Fibroblast of villous mesenchyme (primary cell): ENCODE data around the gene CMPK2.

GRCh38 chr2:2743305-2743664 is 412.2 kb upstream of the MYT1L start:
- CAGE, long polyA plus RNA: no peak

DNA sequence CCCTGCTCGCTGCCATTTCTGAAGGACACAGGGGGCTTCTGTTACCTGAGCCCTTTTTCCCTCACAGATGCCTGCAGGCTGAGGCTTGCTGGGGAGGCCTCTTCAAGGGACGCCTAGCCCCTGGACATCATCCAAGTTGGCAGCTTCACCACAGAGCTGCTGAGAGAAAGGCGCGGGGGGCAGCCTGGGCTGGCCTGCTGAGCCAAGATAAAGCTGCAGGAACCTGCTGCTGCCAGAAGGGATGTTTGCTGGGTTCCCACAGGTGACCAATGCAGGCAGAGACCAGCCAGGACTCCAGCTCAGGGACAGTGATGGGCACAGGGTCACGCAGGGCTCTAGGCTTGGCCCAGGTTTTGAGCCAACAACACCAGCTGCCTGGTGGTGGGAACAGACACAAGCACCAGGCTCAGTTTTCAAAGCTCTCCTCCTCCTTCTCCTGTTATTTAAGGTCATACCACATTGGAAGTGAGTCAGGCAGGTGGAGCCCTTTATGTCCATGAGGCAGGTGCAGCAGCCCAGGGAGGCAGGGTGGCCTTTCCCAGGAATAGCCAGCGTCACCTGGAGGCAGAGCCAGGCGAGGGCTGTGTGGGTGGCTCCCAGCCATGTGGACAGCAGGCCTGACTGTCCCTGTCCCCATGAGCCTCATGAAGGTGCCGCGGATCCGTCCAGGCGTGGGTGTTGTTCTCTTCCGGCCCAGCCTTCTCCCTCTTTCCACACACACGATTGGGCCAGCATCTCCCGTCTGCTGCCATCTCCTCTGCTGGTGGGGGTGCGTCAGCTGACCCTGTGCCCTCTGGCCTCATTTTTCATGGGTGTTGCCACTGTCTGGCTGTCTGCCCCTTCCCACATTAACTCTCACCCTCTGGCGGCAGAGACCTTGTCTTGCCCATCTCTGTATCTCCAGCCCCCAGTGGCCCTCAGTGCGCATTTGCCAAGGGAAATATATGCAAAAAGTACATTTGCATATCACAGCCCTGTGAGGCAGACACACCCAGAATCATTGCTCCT is 515.6 kb upstream of the MYT1L start:
- CAGE, long polyA plus RNA: no peak

GRCh38 chr2:3584988-3586220 is 9.5 kb upstream of the COLEC11 start:
- CAGE, long polyA plus RNA: no peak

DNA sequence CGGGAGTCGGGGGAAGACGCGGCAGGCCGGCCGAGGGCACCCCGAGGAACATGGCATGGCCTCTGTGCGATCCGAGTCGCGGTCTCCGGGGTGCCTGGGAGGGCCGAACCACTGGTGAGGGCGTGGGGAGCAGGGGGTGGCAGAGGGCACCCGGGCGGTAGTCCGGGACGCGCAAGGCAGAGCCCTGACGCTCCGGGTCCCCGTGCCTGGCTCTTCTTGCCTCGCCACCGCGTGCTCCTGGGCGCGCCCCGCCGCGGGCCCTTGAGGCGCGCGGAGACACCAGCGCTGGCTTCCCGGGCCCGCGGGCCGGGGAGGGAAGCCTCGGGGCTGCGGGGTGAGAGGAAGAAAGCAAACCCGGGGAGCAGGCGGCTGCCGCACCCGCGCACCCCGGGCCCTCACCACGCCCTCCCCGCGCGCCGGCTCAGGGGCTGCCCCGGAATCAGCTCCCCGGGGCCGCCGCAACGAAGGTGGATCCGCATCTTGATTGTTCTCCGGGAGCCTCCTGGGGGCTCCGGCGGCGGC is 4.3 kb downstream of the SOX11 start:
- CAGE, long polyA plus RNA: no peak

- CAGE, long polyA plus RNA: no peak
Observed at GRCh38 chr2:5926973-5927212, 234.7 kb downstream of the SOX11 start.

GRCh38 chr2:6202317-6202721 is 510.1 kb downstream of the SOX11 start:
- CAGE, long polyA plus RNA: no peak

DNA sequence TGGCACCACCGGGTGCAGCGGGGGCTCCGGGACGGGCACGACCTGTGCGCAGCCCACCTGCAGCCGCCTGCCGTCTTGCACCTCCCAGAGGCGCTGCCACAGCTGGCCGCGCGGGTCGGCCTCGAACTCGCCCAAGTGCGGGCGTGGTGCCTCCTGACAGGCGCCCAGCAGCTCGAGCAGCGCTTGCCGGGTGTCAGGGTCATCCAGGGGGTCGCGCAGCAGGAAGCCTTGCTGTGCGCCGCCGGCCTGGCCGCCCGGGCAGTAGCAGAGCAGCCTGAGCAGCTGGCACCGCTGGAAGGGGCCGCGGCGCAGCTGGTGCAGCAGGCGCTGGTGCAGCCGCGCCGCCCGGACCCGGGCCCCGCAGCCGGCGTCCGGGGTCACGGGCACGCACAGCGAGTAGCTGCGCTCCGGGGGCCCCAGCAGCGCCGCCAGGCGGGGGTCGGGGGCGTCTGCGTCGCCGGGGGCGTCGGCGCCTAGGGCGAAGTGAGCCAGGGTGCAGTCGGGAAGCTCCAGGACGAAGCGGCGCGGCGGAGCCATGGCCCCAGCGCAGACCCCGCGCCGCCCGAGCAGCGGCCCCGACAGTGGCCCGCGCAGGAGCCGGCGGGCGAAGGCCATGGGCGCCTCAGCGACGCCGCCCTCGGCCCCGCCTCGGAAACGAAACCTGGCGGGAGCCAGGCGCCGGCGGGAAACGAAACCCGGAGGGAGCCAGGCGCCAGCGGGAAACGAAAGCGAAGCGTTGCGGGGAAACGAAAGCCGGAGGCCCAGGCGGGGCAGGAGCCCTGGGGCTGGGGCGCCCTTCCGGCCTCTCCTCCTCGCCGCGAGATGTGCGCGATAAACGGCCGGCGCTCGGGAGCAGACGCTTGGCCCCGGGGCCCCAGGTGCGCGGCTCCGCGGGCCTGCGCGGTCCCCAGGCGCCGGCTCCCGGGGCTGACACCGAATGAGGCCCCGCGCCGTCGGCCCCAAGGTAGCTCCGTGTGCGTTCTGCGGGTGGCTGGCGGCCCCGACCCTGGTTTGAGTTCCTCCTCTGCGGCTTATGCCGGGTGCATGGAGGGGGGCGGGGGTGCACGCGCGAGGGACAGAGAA is at the start of gene CMPK2:
TSS of gene CMPK2 (minus strand) at position 826 of the 1,083 bp plus-strand sequence.
- CAGE, long polyA plus RNA: no peak

GRCh38 chr2:7020327-7020811 is 103.2 kb downstream of the RNF144A start:
- CAGE, long polyA plus RNA: no peak

GRCh38 chr2:7879167-7879621 is 802.7 kb upstream of the ID2 start:
- CAGE, long polyA plus RNA: no peak

DNA sequence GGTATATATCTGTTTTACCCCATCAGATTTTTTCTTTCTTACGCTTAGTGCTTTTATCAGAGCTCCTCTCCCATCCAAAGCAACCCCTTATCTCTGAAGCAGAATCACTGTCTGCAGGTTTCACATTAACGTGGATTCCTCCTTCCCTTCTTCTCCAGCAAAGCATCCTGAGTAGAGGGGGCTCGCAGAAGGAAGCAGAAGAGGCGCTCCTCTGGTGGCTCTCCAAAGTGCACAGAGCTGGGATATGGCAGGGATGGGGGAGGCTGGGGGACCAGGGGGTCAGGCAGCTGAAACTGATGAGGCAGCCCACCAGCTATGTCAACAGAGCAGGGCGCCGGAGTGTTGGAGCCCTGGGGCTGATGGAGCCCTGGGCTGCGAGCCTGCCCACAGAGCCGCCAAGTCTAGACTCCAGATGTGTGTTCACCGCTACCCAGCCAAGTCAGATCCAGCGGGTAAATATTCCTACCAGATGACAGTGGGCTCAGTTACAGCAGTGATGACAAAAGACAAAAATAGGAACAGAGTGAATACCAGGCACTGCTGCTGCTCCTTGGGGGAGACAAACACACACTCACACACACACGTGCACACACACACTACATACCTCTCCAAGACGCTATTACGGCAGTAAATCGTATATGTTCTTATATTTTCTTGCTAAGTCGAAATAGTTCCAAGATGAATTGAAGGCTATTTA is 678.3 kb upstream of the ID2 start:
- CAGE, long polyA plus RNA: no peak

- CAGE, long polyA plus RNA: no peak
Observed at GRCh38 chr2:8123087-8123603, 558.7 kb upstream of the ID2 start.

DNA sequence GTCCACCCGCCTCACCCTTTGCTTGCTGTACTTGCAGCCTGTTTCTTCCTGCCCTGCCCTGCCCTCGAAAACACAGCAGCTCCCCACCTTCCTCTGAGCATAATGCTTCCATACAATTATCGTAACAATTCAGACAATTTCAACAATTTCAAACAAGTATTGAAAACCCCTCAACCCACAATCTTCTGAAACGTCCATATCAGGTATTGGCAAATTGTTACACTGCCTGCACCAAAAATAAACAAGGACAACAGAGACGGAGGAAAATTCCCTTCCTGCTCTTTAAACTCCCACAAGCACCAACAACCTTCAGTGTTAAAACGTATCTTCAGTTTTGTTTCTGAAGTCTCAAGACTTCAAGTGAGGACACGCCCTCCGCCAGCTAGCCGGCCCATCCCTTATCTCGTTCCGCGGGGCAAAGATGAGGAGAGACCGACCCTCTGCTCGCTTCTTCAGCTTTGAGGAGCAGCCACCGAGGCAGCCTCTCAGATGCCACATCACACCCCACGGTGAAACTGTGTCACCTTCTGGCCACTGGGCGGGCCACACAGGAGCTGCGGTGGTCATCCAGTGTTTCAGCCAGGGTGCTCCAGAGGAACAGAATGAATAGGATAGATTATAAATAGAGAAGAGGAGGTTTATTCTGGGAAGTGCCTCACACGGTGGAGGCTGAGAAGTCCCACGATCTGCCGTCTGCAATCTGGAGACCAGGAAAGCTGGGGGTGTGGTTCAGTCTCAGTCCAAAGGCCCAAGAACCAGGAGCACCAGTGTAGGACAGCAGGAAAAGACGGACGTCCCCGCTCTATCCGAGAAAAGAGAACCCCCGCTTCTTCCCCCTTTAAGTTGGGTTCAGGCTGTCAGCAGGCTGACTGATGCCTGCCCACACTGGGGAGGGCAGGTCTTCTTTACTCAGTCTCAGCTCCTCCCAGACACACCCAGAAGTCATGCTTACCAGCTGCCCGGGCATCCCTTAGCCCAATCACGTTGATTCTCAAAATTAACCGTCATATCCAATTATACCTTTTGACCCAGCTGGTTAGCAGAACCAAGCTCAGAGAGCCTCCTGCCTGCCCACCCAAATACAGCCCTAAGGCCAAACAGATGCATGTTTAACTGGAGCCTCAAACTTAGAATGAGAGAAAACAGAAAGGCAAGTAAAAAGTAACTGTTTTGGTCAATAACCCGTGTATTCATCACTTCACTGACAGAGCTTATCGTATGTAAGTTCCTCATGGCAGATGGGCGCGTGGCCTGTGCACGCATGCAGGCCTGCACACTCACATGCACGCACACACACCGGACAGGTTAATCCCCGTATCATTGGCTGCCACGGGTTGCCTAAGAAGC is 399.7 kb upstream of the ID2 start:
- CAGE, long polyA plus RNA: no peak

DNA sequence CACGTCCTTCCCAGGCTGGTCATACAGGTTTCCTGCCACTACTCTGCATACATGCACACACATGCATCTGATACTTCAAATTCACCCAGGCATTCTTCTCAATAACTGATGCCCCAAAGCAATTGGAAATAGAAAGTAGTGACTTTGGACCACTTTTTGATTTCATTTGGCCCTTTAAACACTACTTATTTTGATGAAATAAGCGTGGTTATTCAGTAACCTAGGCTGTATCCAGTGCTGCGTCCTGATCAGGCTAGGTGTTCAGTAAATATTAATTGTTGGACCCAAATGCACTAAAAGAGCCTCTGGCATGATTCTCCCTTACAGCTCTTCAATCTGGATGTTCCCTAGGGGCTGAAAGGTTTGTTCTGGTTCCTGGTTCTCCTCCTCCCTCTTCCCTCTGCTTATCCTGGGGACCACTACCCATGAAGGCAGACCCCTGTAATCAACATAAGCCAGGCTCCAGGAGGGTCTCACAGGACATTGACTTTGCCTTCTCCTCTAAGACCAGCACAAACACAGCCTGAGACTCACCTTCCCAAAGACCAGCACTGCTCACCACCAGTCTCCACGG is 222.7 kb upstream of the ID2 start:
- CAGE, long polyA plus RNA: no peak

DNA sequence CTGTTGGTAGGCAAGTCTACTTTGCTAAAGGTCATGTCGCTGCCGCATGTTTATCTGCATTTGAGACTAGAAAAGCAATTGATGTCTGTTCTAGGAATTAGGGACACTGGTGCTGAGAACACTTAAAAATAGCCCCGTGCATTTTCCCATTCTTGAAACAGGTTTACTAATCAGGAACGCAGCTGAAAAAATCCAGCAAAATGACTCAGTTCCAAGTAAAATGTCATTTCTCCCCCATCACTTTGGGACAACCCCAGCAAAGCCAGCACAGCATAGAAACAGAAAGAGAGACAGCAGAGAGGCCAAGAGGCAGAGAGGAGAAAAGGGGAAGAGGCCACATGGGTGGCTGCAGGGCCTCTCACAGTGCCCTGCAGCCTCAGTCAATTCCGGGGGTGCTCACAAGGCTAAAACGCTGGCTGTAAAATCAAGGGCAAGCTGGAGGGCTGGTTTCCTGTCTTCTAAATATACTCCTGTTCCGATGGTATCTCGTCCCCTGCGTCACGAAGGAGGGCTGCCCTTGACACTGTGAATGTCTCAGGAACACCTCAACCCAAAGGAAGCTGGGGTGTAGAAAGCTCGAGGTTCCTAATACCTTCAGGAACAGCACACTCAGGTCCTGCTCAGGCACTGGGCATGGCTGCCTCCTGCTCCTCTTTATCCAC is 166.6 kb upstream of the ID2 start:
- CAGE, long polyA plus RNA: no peak

- CAGE, long polyA plus RNA: no peak
Observed at GRCh38 chr2:8574233-8575041, 107.4 kb upstream of the ID2 start.

- CAGE, long polyA plus RNA: no peak
Observed at GRCh38 chr2:8583484-8584162, 98.2 kb upstream of the ID2 start.

- CAGE, long polyA plus RNA: no peak
Observed at GRCh38 chr2:8607328-8607898, 74.4 kb upstream of the ID2 start.

- CAGE, long polyA plus RNA: no peak
Observed at GRCh38 chr2:8659965-8660748, 21.7 kb upstream of the ID2 start.

GRCh38 chr2:8678606-8679608 is 2.9 kb upstream of the ID2 start:
- CAGE, long polyA plus RNA: no peak

DNA sequence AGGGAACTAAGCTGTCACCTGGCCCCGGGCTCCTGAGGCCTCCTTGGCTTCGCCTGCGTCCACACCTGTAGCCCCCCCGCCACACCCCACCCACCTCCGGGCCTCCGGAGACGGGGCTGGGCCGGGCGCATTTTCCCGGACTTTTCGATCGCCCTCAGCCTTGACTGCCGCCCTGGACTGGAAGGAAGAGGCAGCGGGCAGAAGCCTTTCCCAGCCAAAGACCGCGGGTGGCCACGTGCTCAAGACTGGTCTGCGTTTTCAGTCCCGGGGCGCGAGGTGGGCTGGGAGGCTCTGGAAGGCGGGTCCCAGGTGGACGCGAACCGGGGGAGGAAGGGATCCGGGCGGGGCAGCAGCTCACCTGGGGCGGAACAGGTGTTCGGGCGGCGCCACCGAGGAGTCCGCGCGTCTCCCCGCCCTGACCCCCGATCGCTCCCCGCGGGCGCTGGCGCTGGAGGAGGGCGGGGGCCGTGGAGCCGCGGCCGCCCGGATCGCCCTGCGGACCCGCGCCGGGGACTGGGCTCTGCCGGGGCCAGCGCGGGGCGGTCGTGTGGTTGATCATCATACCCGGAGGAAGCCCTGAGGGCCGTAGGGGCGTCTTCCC is 3.2 kb downstream of the ID2 start:
- CAGE, long polyA plus RNA: no peak